Skeletal muscle satellite cell (primary cell): ENCODE measurements around the gene LTO1.

- CAGE, long polyA plus RNA: no peak
These were observed 38.1 kb downstream of the MRGPRD start for GRCh38 chr11:68942531-68943261.

DNA sequence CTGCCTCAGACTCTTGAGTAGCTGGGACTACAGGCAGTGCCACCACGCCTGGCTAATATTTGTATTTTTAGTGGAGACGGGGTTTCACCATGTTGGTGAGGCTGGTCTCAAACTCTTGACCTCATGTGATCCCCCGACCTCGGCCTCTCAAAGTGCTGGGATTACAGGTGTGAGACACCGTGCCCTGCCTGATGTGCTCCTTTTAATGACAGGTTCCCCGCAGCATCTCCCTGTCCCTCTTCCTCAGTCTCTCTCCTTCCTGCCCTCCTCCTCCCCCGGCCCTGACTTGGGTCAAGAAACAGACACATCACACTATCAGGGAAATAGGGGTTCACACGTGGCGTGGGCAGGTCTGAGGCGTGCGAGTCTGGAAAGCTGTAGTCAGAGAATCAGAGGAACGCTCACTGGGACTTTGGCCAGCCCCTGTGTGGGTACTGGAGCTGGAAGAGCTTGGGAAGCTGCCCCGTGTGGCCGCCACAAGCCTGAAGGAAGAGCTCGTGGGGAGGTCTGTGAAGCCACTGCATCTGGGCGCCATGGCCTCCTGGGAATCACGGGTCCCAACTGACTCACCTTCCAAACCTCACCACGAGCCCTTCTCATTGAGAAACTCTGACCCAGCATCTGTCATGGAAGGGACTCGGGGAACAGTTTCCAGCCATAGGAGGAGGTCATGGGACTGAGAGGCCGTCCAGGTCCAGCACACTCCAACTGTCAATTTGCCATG lies 5.7 kb upstream of the MRGPRF start:
- CAGE, long polyA plus RNA: no peak

DNA sequence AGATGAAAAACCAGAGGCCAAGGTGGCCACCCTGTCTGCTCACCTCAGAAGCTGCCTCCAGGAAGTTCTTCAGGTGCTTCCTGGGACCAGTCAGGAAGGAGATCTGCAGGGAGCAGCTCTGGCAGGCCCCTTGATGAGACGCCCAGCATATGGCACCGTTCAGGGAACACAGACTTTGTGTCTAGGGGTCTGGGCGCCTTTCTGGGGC lies 1.3 kb downstream of the TPCN2 start:
- CAGE, long polyA plus RNA: no peak

DNA sequence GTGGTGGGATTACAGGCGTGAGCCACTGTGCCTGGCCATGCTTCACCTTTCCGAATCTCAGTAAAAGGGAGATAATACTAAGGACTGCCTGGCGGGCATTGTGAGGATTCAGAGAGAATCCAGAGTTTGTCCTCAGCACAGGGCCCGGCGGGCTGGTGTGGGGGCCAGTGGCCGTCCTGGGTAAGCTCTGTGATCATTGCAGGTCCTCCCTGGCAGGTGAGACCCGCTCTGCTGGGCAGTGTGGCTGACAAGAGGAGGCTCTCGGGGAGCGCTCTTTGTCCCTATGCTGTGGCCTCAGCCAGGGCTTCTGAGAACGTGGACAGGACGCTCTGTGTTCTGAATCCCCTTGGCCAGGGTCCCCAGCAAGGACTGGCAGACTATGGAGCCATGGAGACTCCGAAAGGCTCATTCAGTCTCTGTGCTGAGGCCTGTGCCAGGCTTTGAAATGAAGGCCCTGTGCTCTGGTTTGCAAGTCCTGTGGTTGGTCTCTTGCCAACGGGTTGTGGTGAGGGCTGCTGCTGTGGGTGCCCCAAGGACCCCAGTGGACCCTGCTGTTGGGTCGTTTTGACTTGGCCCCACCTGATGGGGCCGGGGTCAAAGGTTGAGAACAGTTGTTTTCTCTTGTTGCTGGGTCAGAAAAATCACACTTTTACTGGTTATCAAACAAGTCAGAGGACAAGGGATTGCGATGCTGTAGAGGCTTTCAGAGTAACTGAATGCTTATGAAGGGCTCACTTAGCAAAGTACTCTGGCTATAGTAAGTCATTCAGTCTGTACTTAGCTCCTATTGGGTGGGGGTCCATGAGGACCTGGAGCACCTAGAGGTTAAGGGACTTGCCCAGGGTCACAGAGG lies 2.1 kb downstream of the TPCN2 start:
- CAGE, long polyA plus RNA: no peak

- CAGE, long polyA plus RNA: no peak
These were observed 40.4 kb downstream of the TPCN2 start for GRCh38 chr11:69088661-69089968.

DNA sequence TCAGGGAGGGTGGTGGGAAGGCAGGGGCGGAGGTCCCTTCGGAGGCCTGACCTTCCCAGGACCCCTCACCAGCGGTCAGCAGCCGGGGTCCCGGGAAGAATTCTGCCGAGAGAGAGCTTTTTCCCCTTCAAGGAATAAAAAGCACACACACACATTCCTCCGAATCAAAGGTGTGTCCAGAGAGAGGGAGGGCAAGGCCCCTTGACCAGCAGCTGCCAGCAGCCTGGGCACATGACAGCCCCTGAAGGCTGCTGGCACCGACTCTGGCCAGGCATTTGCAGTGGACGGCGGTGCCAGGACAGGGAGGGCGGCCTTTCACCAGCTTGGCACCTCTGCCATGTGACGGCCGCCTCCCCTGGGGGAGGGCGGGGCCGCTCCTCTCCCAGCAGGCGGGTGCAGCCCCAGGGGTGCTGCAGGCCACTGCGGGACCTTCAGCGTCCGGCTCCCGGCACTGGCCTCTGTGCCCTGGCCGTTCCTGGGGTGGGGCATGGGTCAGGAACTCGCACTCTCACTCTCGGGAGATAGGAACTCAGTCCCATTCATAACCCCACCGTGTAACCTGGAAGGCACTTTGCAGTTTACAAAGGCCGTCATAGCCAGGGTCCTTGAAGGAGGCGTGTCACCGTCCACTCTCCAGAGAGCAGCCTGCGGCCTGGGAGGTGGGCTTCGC lies 40.1 kb upstream of the SMIM38 start:
- CAGE, long polyA plus RNA: no peak

GRCh38 chr11:69210173-69210650 lies 54.5 kb downstream of the SMIM38 start:
- CAGE, long polyA plus RNA: no peak

- CAGE, long polyA plus RNA: no peak
These were observed 58.7 kb downstream of the MYEOV start for GRCh38 chr11:69352491-69353299.

DNA sequence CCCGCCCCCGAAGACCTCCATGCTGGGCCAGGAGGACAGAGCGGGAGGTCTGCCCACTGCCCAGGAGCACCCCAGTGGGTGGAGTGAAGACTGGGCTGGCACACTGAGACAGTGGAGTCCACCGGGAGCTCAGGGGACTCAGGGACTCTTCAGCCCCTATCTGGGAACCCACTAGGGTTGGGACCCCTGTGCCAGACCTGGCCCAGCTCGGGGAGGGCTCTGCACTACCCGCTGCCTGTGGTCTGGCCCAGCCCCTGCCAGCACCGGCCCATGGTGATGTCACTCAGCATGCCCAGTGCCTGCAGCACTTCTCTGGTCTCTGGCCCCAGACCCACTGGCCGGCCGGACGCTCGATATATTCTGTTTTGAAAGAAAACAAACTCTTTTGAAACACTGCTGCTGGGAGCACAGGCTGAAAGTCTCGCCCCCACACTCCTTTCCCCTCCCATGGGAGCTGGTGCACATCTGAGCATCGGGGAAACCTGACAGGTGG lies 62.8 kb downstream of the MYEOV start:
- CAGE, long polyA plus RNA: no peak

GRCh38 chr11:69359877-69360700 lies 66.1 kb downstream of the MYEOV start:
- CAGE, long polyA plus RNA: no peak

DNA sequence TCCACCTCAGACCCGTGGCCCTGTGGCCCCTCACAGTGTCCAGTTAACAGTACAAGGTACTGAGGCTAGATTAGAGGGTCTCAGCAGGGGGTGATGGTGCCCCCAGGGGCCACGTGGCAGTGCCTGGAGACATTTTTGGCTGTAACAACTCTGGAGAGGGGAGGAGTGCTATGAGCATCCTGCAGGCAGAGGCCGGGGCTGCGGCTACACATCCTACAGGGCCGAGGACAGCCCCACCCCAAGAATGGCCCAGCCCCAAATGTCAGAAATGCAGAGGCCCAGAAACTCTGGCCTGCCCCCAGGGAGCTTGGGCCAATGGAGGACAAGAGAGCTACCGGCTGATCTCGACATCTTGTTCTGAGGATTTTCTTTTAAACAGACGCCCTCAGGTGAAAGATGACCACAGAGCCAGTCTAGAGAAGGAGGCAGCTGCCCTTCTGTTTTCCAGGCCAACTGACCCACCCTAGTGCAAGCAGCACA lies 102.2 kb downstream of the MYEOV start:
- CAGE, long polyA plus RNA: no peak

GRCh38 chr11:69427336-69427555 lies 133.3 kb downstream of the MYEOV start:
- CAGE, long polyA plus RNA: no peak

GRCh38 chr11:69459771-69460260 lies 165.9 kb downstream of the MYEOV start:
- CAGE, long polyA plus RNA: no peak

DNA sequence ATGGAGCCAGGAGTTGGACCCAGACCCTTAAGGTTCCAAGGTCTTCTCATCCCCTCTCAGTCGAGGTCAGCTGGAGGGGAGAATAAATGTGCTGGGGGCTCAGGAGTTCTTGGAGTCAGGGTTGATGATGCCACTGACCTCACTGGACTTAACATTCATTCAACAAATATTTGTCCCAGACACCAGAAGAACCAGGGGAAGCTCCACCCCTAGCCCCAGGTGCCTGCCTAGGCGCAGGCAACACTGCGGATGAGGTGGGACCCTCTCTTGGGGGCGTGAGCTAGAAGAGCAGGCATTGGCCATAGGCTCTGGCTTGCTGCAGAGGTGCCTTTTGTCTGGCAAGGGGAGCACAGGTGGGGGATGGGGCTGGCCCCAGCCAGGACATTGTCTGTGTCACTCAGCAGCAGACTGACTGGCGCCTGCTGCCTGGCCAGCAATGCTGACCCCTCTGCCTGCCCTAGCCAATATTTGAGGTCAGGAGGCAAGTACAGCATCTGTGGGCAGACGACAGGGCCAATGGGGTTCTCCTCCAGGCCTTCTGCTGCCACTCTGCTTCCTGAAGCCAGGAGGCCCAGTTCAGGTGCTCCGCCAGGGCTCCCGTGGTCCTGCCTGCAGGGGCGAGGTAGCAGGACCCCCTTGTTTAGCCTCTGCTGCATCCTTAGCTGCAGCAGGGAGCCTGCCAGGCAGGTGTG lies 155.6 kb upstream of the CCND1 start:
- CAGE, long polyA plus RNA: no peak

DNA sequence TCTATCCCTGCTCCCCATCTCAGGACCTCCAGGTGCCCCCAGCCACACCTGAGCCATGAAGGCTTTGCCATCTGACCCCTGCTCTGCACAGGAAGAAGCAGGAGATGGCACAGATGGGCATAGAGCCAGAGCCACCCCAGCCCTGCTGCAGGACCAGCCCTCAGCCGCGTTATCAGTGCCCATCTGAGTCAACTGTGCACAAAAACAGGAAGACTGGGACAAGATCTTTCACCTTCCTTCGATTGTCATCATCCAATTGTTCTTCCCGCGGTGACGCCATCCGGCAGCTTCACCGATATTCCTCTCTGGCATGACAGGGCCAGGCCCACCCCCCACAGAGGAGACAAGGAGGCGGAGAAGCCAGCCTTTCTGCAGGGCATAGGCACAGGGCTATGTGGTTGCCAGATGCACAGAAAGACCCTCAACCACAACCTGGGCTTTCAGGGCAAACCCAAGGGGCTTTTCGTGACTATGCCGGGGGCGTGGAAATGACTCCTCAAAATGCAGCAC lies 146.5 kb upstream of the CCND1 start:
- CAGE, long polyA plus RNA: no peak

GRCh38 chr11:69674281-69675451 lies at the start of gene LTO1:
LTO1 (minus strand) TSS chr11:69675353.
- CAGE, long polyA plus RNA: no peak

GRCh38 chr11:69700591-69701279 lies 3.1 kb downstream of the FGF19 start:
- CAGE, long polyA plus RNA: no peak

- CAGE, long polyA plus RNA: no peak
These were observed 102.3 kb upstream of the FGF3 start for GRCh38 chr11:69921520-69921856.

DNA sequence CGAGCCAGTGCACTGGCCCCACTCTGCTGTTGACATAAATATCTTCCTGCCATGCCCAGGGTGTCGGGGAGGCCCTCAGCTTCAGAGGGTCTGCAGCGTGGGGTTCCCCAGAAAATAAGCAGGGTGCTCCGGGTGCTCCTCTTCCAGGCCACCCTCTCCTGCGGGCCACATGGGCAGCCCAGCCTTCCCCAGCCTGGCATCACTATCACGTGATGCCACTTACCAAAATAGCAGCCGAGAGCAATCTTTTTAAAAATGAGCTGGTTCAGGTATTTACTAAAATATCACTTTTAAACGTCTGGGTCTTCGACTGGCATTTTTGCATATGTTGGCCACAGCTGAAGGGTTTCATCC lies 94.7 kb upstream of the ANO1 start:
- CAGE, long polyA plus RNA: no peak

DNA sequence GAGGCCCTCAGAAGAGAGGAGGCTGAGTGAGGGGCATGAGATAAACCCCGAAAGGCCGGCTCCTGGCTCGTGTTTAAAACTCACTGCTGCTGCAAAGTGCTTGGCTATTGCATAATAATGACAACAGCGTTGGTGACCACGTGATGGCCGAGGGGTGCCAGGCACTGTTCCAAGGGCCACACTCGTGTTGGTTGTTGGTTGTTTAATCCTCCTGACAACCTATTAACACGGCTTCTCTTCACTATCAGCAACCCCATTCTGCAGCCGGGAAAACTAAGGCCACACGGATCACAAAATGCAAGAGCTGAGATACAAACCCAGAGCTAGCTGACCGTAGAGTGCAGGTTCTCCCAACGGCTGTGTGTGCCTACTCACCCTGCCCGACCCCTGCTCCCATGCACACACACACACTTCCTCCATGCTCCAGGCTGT lies 51.0 kb downstream of the ANO1 start:
- CAGE, long polyA plus RNA: no peak